ENCODE results near the gene IRF1.

DNA sequence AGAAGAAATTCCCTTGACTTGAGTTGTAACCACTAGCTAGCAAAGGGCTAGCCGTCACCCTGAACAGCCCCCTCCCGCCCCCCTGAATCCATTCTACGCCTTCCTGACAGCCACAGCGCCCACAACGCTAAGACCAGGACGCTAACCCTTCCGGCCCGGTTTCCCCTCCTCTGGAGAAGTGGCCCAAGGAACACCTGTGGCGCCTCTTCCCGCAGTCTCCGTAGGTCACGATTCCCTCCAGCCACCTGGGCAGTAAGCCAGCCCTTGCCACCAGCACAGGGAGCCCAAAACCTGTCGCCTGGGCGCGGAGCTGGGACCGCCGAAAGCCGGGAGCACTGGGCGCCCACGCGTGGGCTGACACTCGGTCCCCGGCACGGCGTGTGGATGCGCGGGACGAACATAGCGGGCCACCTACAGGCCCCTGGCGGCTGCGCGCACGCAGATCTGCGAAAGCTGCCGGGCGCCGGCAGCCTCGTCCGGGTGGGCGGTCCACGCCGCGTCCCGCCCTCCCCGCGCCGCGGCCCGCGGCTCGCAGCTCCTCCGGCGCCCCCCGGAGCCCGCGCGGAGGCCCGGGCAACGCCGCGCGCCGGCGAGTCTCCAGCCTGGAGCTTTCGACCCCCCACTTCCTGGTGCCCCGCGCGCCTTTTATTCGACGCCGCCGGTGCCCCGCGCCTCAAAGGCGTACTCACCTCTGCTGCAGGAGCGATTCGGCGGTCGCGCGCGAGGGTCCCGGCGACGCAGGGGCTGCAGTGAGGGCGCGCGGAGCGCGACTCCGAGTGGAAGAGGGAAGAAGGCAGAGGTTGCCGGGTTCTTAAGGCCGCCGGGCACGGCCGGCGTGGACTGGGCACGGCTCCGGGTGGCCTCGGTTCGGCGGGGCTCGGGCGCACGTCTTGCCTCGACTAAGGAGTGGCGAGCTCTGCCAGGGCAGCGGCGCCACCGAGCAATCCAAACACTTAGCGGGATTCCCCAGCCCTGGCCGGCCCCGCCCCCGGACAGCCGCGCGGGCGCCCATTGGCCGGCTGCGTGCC is at the start of gene IRF1:
Gene IRF1 (minus strand): TSS at position 918 of the 1,028 bp plus-strand sequence.
- PRO-cap: bidirectional peak, plus-strand start at position 553 of the sequence, minus-strand start at position 446 of the sequence; bidirectional peak, plus-strand start outside the sequence, minus-strand start at position 918 of the sequence

GRCh38 chr5:132491305-132491821 is 790 bp upstream of the IRF1 start:
- PRO-cap: no peak

- PRO-cap: no peak
Observed at GRCh38 chr5:132627247-132628135, 30.5 kb upstream of the IL13 start.

DNA sequence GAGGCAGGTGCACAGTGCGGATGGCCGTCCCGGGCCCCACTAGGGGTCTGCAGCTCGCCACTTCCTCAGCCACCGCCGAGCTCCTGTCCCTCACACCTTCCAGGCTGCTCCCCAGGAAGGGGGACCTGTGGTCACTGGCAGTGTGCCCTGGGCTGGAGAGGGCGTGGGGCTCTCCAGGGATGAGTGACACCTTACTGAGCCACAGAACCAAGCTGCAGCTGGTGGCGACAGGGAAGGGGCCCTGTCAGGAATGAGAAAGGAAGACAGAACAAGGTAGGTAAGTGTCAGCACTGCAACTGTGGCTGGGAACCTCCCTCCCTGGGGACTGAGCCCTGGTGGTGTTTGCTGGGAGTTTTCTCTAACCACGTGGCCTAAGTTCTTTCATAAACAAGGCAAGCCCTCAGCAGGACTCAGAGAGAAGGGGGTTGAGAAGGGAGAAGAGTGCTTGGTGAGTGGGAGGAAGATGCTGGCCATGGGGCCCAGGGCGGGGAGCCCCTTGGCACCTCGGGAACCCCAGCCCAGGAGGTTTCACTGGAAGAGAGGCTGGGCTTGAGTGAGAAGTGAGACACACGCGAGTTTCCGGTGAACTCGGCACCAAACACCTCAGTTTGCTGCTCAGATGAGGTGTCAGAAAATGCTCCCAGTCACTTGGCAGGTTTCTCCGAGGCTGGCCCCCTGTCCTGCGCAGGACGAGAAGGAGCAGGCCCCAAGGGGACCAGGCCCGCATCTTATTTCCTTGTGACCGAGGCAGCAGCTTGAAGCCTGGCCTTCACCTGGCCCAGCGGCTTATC is 5.2 kb downstream of the IL13 start:
- PRO-cap: unidirectional peak, plus-strand start at position 413 of the sequence; unidirectional peak, plus-strand start at position 618 of the sequence

DNA sequence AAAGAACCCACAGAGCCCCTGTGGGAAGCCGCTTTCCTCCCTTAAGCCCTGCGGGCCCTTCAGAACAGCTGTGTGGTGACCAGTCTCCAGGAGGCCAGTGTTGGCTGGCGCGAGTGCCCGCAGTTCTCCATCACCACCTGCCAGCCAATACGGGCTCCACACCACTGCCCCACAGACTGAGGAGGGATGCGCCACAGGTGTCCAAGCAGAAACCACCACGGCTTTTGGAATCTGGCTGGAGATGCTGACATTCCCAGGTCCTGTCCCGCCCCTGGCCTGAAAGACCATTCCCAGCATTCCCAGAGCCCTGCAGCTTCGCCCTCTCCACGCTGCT is 12.8 kb downstream of the CCNI2 start:
- PRO-cap: no peak

GRCh38 chr5:132760872-132761742 is 13.9 kb downstream of the CCNI2 start:
- PRO-cap: no peak

- PRO-cap: no peak
Observed at GRCh38 chr5:132890248-132890567, 16.7 kb downstream of the LEAP2 start.

GRCh38 chr5:132895988-132897272 is 23.0 kb downstream of the LEAP2 start:
- PRO-cap: no peak

DNA sequence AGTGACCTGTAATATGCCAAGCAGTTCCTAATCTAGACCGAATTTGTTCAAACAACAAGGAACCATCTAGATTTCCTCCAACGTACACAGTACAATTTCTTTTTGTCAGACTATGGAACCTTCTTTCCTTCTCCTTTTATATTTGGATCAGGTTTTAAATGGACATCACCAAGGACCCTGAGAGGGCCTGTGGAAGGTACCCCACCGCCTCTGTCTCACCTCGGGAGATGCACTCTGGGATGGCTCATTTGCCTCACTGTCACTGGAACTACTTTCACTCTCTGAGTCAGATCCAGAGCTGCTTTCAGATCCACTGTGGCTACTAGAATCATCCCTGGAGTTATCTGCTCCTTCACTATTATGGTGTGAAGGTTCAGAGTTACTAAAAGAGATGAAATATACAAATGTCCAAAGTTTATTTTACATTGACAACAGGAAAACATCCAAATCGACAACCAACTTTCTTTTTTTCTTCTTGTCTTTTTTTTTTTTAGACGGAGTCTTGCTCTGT is 24.6 kb downstream of the LEAP2 start:
- PRO-cap: no peak

DNA sequence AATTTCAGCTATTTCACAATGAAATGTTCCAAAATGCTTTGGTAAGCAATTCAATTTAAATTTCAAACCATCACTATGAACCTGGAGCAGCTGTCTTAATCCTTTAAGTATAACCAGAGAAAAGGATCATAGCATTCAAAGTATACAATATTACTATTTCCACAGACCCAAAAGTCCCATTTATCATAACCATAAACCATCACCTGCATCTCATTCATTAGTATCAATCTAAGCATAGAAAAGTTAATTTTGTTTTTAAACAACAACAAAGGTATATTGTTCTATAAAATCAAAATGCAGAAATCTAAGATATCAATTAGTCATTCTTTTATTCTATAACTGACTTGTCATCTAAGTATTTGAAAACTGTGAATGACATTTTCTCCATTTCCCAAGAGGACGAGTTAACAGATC is 29.9 kb downstream of the AFF4 start:
- PRO-cap: no peak

GRCh38 chr5:133106462-133107523 is 55.0 kb downstream of the HSPA4 start:
- PRO-cap: no peak

GRCh38 chr5:133934257-133934763 is 34.1 kb downstream of the C5orf15 start:
- PRO-cap: no peak

- PRO-cap: no peak
Observed at GRCh38 chr5:133952951-133953343, 15.5 kb downstream of the C5orf15 start.

DNA sequence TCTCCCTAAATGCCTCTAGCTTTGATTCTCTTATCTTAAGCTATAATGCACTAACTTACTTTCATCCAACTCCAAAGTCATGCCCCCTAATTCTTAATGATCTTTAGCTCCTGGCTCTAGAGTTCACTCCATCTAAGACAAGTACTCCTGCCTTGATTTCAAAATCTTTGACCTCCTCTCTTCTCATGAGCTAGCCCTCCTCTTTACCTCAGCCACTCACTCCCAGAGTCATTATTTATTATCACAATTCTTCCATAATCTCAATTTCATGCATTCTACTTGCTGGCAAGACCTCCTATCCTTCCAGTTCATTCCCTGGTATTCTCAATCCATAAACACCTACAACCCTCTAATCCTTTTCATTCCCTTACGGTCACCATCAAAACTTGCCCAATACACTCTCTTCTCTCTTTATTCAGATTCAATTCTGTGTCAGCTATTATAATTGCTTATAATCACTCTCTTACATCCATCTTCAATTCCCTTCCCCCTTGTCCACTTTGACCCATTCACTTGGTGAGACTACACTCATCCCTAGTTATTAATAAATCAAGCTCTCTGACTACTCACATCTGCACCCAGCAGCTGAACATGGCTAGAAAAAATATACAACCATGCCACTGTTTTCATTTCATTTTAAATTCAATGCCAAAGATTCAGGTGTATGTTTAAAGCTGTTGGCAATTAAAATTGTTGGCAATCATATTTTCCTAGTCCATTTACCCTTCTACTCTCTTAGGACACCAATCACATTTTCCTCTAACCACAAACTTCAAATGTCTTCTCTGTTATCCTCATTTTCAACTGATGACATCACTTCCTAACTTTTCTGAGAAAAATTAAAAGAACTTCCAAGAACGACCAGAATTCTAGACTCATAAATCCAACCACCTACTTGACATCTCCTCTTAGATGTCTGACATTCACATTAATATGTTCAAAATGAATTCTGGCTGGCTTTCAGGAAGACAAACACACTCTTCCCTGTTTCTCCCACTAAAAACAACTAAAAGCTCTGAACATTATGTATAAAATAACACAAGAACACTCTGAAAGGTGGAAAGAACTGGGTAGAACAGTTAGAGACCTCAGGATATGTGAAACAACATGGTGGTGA is 5.6 kb downstream of the C5orf15 start:
- PRO-cap: no peak

DNA sequence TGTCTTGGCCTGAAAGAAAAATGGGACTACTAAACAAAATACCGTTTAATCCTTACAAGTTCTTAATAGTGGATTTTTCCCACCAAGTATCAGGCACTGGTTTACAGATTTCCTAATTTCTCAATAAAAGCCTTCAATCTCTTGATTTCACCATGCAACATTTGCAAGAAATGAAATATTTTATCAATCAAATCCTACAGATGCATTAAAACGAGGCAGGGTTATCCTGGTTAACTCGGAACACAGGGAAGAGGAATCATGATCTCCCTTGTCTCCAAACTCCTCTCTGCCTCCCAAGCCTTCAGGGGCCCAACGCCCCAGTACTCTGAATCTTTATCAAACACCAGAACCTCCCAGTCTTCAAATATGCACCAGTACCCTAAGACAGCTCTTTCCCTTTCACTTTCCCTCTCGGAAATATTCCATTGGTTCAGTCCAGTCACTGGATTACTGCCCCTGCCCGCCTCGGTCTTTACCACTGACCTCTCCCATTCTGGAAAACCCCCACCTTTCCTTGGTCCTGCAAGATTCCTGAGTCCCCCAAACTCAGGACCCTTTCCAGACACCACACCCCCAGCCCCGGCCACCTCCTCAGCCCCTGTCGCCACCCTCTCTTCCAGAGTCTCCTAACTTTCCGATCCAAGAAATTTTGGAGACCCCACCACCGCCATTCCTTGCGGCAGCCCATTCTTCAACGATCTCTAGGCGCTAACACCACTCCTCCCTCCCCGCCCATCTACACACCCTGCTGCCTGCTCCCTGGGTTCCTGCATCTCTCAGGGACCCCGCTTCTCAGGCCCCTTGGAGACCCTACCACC is 765 bp downstream of the C5orf15 start:
- PRO-cap: bidirectional peak, plus-strand start at position 478 of the sequence, minus-strand start at position 332 of the sequence

- PRO-cap: no peak
Observed at GRCh38 chr5:133995263-133995915, 9.4 kb downstream of the VDAC1 start.

DNA sequence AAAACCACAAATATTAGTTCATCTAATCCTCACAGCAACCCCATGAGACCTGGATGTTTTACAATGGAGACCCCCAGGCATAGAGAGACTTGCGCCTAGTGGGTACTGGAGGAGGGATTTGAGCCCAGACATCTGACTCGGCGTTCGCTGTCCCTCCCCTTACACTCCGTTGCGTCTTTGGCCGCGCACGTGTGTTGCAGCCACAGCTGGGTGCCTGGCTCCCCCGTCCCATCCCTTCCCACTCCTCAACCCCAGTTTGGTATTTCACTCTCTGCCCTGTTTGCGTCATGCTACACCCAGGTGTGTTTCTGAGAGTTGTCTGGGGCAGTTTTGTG is 13.4 kb downstream of the TCF7 start:
- PRO-cap: no peak

- PRO-cap: no peak
Observed at GRCh38 chr5:134132219-134133099, 18.0 kb downstream of the TCF7 start.

GRCh38 chr5:134138779-134139519 is 24.5 kb downstream of the TCF7 start:
- PRO-cap: no peak

DNA sequence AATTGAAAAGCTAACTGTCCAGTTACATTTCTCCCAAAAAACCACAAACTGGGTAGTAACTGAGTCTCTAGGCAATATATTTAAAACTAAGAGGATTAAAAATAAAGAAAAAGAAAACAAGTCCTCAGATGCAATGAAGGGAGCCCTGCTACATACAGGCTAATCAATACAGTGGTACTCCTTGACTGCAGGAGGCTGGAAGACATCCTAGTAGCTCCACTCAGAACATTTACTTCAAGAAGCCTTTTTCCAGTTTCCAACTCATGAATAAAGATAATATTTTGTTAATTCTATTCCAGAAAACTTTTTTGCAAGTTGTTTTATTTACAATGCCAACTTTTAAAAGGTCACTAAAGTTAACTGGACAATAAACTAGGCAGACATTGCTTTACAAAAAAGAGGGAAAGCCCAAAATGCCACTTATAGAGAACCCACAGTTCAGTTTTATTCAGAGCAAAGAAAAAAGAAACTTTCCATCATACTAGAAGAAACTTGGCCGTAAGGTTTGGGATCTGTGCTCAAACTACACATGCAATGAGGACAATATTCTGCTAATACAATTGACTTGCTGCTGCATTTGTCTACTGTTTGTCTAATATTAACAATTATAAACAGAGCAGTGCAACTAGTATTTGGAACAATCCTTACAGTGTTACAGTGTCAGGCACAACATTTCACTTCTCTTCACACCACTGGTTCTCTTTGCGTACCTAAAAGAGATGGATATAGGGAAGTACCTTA is 19.5 kb downstream of the SKP1 start:
- PRO-cap: no peak

Data from paraaortic lymph node (tissue), 1 donor.